Liver (tissue), 9 donors: ENCODE measurements around a stretch of chr2.

- PRO-cap, 5 experiments: no peak in any of the 5 experiments
- RAMPAGE, long total RNA, 2 experiments: no peak in any of the 2 experiments
- RRBS: no CpG with 5 or more reads among the region's 3 CpGs
Measured at GRCh38 chr2:64666813-64667586, 13.3 kb upstream of the SERTAD2 start.

- PRO-cap, 5 experiments: no peak in any of the 5 experiments
- RAMPAGE, long total RNA, 2 experiments: no peak in any of the 2 experiments
- RRBS: no CpG with 5 or more reads among the region's 3 CpGs
Measured at GRCh38 chr2:64727046-64727803, 73.5 kb upstream of the SERTAD2 start.

- PRO-cap, 5 experiments: no peak in any of the 5 experiments
- RAMPAGE, long total RNA, 2 experiments: no peak in any of the 2 experiments
- RRBS: no CpG with 5 or more reads among the region's 3 CpGs
Measured at GRCh38 chr2:64863510-64863880, 125.7 kb upstream of the SLC1A4 start.

DNA sequence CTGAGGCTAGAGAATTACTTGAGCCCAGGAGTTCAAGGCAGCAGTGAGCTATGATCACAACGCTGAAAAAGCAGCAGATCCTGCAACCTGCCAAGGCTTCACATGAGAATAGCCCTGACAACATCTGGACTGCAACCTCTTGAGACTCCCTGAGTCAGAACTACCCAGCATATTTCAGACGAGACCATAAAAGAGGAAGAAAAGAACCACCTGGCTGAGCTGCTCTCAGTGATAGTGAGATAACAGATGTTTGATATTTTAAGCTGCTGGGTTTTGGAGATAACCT is 74.1 kb upstream of the SLC1A4 start:
- PRO-cap, 5 experiments: no peak in any of the 5 experiments
- RAMPAGE, long total RNA, 2 experiments: no peak in any of the 2 experiments
- RRBS: no CpG with 5 or more reads among the region's 2 CpGs

GRCh38 chr2:64931377-64932060 is 57.7 kb upstream of the SLC1A4 start:
- PRO-cap, 5 experiments: no peak in any of the 5 experiments
- RAMPAGE, long total RNA, 2 experiments: no peak in any of the 2 experiments
- RRBS: no CpG with 5 or more reads among the region's 9 CpGs

DNA sequence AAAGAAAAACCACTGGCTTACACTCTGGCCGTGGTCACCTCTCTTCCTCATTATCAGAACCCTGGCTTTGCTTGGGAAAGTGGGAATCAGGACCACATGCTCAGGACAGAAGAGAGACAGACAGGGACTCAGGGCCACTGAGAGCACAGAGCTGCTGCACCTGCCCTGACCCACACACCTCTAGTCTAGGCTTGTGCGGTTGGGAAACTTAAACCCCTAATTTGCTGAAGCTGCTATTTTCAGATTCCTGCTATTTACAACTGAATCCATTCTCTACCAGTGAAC is 51.6 kb upstream of the SLC1A4 start:
- PRO-cap, 5 experiments: peak in 4 of 5 experiments; most common minus-strand start position 182 of the sequence (in 4)
- RAMPAGE, long total RNA, 2 experiments: no peak in any of the 2 experiments
- RRBS: no CpG with 5 or more reads among the region's 2 CpGs

GRCh38 chr2:64960702-64961210 is 28.4 kb upstream of the SLC1A4 start:
- PRO-cap, 5 experiments: no peak in any of the 5 experiments
- RAMPAGE, long total RNA, 2 experiments: no peak in any of the 2 experiments
- RRBS: no CpG with 5 or more reads among the region's 3 CpGs

GRCh38 chr2:65053246-65053593 is 3.0 kb upstream of the CEP68 start:
- PRO-cap, 5 experiments: no peak in any of the 5 experiments
- RAMPAGE, long total RNA, 2 experiments: no peak in any of the 2 experiments
- RRBS: no CpG with 5 or more reads among the region's 1 CpG

GRCh38 chr2:65059074-65059517 is 2.9 kb downstream of the CEP68 start:
- PRO-cap, 5 experiments: no peak in any of the 5 experiments
- RAMPAGE, long total RNA, 2 experiments: no peak in any of the 2 experiments
- RRBS: no CpG with 5 or more reads among the region's 1 CpG

DNA sequence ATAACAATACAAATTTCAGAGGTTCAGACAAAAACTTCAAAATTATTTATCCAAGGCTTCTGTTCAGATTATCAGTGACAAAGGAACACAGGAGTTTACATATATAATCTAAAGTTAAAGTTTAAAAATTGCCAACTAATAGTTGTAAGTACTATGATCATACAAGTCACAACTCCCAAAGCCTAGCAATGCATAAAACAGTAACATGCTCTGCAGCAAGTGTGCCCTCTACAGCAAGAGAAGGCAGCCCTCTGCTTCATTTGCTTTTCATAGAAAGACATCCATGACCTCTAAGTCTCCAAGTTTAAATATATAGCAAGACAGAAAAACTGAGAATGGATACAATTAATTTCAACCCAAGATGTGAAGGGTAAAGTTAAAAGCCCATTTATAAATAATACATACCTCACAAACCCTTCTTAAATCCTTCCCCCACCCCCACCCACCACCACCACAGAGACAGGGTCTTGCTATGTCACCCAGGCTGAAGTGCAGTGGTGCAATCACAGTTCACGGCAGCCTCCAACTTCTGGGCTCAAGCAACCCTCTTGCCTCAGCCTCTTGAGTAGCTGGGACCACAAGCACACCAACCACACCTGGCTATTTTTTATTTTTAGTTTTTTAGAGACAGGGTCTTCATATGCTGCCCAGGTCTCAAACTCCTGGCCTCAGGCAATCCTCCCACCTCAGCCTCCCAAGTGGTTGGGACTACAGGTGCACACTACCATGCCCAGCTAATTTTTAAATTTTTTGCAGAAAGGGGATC is 13.1 kb downstream of the RAB1A start:
- PRO-cap, 5 experiments: no peak in any of the 5 experiments
- RAMPAGE, long total RNA, 2 experiments: no peak in any of the 2 experiments
- RRBS: no CpG with 5 or more reads among the region's 1 CpG

DNA sequence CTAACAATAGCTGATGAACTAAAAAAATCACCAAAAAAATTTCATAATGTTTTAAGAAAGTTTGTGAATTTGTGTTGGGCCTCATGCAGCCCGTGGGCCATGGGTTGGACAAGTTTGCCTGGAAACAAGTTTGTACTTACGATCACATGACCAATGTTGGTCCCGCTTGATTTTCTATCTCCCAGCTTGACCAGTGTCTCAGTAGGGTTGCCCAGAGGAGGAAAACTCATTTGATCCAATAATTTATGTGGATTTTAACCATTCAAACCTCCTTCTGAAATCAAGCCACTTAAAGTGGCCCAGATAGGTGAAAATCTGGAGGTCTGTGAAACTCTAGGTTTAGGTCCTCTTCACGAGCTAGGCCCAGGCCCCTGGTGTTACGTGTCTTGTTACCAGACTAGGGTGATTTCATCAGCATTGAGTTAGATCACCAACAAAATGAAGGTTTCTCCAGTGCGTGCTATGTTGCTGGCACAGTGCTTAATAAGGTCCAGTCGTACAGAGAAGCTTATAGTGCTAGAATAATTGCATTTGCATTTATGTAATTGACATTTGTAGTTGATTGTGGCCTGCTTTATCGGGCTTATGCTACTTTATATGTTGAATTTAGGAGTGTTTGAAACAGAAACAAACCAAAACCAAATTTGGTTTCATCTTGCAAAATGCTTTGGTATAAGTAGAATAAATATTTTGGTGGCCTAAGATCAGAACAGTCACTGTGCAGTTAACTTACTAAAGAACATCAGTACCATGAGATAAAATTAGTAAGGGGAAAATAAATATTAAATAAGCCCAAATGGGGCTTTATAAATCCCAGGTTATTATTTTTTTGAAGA is 4.4 kb downstream of the ACTR2 start:
- PRO-cap, 5 experiments: no peak in any of the 5 experiments
- RAMPAGE, long total RNA, 2 experiments: no peak in any of the 2 experiments
- RRBS: no CpG with 5 or more reads among the region's 8 CpGs

- PRO-cap, 5 experiments: no peak in any of the 5 experiments
- RAMPAGE, long total RNA, 2 experiments: no peak in any of the 2 experiments
- RRBS: no CpG with 5 or more reads among the region's 14 CpGs
Measured at GRCh38 chr2:65247962-65248765, 20.5 kb downstream of the ACTR2 start.

DNA sequence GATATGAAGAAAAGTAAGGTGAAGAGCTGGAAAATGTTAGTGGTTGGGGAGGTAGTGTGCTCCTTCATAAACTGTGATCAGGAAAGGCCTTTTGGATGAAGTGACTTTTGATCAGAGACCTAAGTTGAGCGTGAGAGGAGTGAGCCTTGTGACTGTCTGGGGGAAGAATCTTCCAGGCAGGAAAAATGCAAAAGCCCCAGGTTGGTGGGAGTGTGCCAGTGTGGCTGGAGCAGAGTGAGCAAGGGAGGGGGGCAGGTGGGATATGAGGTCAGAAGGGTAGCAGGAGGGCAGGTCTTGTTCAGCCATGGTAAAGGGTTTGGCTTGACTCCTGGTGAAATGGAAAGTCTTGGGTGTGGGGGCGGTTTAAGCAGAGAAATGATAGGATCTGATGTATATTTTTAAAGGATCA is 38.6 kb downstream of the ACTR2 start:
- PRO-cap, 5 experiments: no peak in any of the 5 experiments
- RAMPAGE, long total RNA, 2 experiments: no peak in any of the 2 experiments
- RRBS: no CpG with 5 or more reads among the region's 2 CpGs

DNA sequence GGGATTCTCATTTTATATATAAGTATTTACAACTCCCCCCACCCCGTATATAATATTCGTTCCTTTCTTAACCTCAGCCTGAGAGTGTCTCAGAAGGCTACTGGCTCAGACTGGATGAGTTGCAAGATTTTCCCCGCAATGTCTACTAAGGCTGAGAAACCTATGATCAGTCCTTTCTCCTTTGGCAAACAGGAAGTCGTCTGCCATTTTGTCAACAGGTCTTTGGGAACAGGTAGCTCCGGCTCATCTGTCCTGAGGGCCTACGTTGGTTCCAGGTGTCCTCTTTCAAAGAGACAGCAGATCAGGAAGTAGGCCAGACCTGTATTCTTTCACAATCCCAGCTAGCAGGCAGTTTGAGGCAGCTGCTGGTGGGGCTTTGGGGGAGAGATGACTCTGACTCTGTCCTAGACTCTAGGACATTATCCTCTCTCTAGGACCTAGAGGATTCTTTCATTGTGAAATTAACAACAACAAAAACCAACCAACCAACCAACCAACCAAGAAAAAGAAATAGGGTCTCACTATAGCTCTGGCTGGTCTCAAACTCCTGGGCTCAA is 98.6 kb downstream of the ACTR2 start:
- PRO-cap, 5 experiments: no peak in any of the 5 experiments
- RAMPAGE, long total RNA, 2 experiments: no peak in any of the 2 experiments
- RRBS: no CpG with 5 or more reads among the region's 6 CpGs

DNA sequence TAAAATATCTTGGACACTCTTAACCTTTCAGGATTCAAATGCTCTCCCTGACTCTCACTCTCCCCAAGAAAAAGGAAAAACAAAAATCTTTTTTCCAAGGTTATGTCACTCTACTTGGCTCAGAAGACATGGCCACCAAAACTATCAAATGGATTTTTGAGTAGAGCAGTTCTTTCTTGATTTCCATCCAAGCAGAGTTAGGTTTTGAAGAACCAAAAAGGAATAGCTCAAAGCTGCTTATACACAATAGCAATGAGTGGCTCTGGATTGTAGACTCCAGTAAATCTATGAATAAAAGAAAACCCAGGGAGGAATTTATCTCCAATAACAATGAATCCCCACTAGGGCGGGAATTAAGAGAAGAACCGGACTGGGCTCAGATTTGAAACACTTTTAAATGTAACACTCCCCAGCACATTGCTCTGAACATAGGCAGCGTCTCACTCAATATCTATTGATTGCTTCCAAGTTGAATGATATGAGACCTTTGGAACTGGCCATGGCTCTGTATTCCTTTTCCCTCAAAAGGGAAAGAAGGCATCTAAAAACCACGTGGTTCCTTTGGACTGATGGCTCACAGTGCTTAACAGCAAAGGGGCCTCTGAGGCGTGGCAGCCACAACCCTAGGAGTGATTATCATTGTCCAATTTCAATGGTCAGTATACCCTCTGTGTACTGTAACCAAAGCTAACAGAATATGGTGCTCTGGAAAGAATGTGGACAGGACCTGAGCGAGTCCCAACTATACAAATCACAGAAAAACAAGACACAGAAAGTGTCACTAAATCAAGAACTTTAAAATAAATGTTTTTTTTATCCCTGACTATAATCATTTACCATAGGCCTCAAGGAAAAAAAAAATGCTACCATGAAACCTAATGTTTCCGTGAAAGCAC is 68.2 kb downstream of the SPRED2 start:
- PRO-cap, 5 experiments: no peak in any of the 5 experiments
- RAMPAGE, long total RNA, 2 experiments: no peak in any of the 2 experiments
- RRBS: no CpG with 5 or more reads among the region's 7 CpGs

GRCh38 chr2:65366512-65367020 is 65.8 kb downstream of the SPRED2 start:
- PRO-cap, 5 experiments: peak in 1 of 5 experiments; most common minus-strand start chr2:65366707 (in 1)
- RAMPAGE, long total RNA, 2 experiments: no peak in any of the 2 experiments
- RRBS: no CpG with 5 or more reads among the region's 9 CpGs

DNA sequence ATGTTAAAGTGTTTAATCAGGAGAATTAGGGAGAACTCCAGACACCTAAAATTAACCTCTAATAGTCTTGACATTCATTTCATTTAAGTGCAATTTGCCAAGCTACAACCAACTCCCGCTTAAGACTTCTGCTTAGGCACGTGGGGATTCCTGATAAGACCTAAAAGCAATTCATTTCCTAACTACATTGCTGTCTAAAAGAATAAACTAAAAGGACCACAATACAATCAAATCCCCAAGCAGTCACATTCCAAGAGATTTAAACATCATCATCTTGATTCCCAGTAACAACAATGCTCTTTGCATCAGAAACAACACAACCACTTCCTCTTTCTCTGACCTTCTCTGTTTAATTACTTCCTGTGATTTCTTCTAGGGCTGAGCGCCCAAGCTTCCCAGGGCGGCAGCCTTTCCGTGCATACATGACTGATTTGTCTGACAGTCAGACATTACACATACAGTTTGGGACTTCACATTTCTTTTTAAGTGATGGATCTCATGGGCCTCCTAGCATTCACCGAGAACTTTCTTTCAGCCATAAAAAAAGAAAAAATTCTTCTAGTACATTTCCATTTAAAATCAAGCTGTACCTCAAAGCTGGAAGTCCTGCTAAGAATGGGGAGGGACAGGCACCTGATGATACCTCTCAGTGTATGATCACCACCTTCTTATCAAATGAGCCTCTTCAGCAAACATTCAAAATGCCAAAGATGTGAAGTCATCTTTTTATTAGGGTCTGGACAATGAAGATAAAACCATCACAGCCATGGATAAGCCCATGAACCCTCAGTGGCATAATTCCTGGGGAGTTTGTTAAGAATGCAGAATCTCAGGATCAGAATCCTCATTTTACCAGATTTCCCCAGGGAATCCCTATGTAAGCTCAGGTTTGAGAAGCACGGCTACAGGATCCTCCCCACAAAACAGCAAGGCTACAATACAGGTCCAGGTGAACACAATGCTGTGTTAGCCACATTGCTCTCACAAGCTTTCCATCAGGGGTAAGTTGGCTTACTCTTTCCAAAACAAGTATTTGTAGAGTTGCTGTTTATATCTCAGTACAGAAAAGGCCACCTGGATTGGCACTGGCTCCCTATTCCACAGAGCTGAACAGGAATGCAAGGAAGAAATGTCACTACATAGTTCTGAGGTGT is 11.4 kb downstream of the SPRED2 start:
- PRO-cap, 5 experiments: no peak in any of the 5 experiments
- RAMPAGE, long total RNA, 2 experiments: no peak in any of the 2 experiments
- RRBS: no CpG with 5 or more reads among the region's 7 CpGs

GRCh38 chr2:65432901-65433208 is 456 bp upstream of the SPRED2 start:
- PRO-cap, 5 experiments: no peak in any of the 5 experiments
- RAMPAGE, long total RNA, 2 experiments: no peak in any of the 2 experiments
- RRBS: no CpG with 5 or more reads among the region's 9 CpGs

DNA sequence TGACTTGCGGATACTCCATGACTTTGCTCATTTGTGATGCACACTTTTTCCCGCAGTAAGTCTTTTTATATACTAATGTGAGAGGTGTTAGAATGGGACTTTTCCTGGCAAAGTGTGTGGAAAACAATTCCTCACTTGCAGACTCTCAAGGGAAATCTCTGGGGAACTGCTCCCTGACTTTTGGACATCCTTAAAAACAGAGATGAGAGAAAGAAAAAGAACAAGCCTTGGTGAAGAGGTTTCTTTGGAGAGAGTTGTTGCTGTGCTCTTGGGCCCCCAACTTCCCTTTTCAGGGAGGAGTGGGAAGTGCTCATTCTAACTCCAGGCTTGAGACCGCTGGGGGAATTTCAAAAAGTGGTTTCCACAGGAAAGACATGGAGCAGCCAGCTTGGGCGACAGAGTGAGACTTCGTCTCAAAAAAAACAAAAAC is 142.6 kb upstream of the SPRED2 start:
- PRO-cap, 5 experiments: no peak in any of the 5 experiments
- RAMPAGE, long total RNA, 2 experiments: no peak in any of the 2 experiments
- RRBS: no CpG with 5 or more reads among the region's 5 CpGs

GRCh38 chr2:65819031-65819741 is 386.8 kb upstream of the SPRED2 start:
- PRO-cap, 5 experiments: no peak in any of the 5 experiments
- RAMPAGE, long total RNA, 2 experiments: no peak in any of the 2 experiments
- RRBS: no CpG with 5 or more reads among the region's 4 CpGs